NB4 (cell line): ENCODE results near the genes MAGEH1 and SPIN3.

DNA sequence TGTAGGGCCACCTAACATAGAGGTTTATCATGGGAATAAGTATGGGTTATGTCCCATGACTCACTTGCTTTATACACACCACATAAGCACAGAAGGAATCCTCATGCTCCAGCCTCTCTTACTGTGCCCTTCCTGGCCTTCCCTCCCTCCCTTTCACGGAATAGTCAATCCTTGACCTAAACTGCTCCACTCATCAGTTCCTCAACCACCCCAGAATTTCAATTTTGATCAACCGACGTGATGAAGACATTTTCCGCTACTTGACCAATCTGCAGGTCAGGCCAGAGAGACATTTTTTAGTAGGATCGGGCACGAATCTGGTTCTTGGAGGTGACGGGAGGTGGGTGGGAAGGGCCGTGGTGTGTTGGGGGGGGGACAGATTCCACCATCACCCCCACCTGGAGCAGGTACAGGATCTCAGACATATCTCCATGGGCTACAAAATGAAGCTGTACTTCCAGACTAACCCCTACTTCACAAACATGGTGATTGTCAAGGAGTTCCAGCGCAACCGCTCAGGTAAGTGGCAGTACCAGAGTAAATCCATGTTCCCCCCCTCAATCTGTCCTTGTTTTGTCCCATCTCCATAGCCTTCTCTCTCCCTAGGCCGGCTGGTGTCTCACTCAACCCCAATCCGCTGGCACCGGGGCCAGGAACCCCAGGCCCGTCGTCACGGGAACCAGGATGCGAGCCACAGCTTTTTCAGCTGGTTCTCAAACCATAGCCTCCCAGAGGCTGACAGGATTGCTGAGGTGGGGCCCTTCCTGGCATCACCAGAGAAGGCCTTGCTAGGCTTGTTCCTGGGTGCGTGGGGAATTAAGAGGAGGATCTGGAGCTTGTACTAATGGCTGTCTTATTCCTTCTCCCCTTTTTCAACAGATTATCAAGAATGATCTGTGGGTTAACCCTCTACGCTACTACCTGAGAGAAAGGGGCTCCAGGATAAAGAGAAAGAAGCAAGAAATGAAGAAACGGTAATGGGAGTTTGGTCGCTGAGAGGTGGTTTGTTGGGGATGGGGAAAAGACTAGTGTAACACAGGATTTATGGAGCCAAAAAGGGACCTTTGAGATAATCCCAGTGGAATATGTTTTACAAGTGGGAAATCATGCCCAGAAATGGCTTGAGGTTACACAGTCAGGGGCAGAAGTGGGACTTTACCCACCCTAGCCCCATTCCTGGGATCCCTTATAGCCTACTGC lies 2.6 kb downstream of the TSPYL2 start:
- RRBS = no CpG with 5 or more reads among the region's 21 CpGs

- RRBS = no CpG with 5 or more reads among the region's 5 CpGs
Observed at GRCh38 chrX:53188836-53189983, 35.8 kb downstream of the KDM5C start.

- RRBS = no CpG with 5 or more reads among the region's 4 CpGs
Observed at GRCh38 chrX:53280647-53280905, 40.6 kb downstream of the IQSEC2 start.

GRCh38 chrX:53282237-53282835 lies 38.8 kb downstream of the IQSEC2 start:
- RRBS = no CpG with 5 or more reads among the region's 4 CpGs

DNA sequence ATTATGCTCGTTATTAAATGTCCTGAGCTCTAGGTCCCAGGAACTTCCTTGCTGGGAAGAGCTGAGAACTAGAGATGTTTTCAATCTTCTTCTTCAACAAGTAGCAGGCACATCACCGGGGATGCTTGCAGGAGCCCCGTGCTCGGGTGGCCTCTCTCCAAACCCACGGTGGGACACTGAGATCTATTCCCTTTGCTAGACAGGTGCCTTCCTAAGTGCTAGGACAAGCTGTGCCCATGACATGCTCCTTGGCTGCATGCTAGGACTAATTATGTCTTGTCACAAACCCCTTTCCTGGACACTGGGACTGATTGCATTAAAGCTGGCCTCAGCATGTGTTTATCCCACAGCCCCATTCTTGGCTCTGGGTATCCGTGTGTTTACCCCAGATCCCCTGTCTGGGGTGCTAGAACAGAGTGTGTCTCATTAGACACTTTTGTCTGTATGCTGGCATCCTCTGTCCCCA lies 30.8 kb downstream of the IQSEC2 start:
- RRBS = no CpG with 5 or more reads among the region's 6 CpGs

GRCh38 chrX:53564822-53565412 lies 121.6 kb downstream of the HUWE1 start:
- RRBS = no CpG with 5 or more reads among the region's 5 CpGs

DNA sequence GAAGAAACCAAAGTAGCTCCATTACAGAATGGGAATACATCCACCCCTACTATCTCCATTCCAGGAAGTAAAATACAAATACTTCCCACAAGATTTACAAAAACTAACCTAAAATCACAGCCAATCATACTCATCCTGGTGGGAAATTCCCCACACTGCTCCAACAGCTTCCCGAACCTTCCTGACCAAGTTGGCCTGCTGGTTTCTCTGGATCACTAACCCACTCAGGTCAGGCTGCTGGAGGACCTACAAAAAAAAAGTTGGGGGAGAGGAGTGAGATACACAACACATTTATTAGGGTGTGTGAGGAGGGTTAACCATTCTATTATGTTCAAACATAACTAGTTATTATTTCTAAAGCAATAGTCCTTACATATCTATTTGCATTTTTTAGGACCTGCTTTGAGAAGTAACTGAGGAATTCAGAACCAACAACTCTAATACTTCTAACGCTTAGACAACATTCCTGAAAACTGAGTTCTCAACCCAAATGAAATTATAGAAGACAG lies 6.5 kb downstream of the HUWE1 start:
- RRBS = no CpG with 5 or more reads among the region's 2 CpGs

GRCh38 chrX:53714410-53715339 lies 28.2 kb upstream of the HUWE1 start:
- RRBS = no CpG with 5 or more reads among the region's 5 CpGs

- RRBS = no CpG with 5 or more reads among the region's 59 CpGs
Observed at GRCh38 chrX:54358352-54359386, 81.5 kb upstream of the TSR2 start.

GRCh38 chrX:54440552-54441199 lies 472 bp downstream of the TSR2 start:
- RRBS = no CpG with 5 or more reads among the region's 18 CpGs

DNA sequence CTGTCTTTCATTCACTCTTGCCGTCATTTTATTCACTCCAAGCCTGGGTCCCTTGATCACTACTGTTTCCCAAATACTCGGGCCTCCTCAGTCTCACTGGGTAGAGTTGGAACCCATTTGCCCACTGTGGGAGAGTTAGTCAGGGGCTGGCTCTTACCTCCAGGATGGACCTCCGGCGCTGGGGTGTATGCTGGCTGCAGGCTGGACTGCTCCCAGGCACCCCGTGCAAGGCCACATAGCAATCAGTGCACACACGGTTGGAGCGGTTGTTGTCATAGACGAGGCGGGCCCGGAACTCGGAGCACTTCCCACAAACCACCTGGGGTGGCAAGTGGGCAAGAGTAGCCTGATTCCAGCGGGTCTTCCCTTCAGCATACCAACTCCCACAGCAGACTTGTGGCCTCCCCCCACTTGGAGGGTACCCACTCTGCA lies 8.5 kb downstream of the TSR2 start:
- RRBS = no CpG with 5 or more reads among the region's 12 CpGs

- RRBS = no CpG with 5 or more reads among the region's 8 CpGs
Observed at GRCh38 chrX:55008798-55009795, 8.9 kb downstream of the APEX2 start.

- RRBS = no CpG with 5 or more reads among the region's 26 CpGs
Observed at GRCh38 chrX:55451653-55452312, at the start of gene MAGEH1. Gene MAGEH1, plus strand, starts transcription at chrX:55452127.

- RRBS = no CpG with 5 or more reads among the region's 13 CpGs
Observed at GRCh38 chrX:55937316-55938205, 220.0 kb downstream of the RRAGB start.

- RRBS = no CpG with 5 or more reads among the region's 4 CpGs
Observed at GRCh38 chrX:56562914-56563278, 531 bp upstream of the UBQLN2 start.

DNA sequence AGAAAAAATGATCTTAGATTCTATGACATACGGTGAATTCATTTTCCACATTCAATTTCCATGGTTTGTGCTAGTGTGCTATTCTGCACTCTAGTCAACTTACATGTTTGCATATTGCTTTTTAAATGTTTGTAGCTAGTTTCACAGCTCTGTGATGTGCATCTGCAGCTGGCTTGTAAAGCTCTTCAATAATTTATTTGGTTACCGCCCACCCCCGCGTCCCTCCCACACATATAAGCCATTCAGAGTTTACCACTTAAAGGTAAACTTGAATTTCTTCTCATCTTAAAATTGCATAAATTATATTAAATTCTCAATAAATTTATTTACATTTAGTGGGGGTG lies 320 bp upstream of the NBDY start:
- RRBS = no CpG with 5 or more reads among the region's 4 CpGs

- RRBS = no CpG with 5 or more reads among the region's 6 CpGs
Observed at GRCh38 chrX:56762316-56762973, 33.4 kb downstream of the NBDY start.

- RRBS = no CpG with 5 or more reads among the region's 7 CpGs
Observed at GRCh38 chrX:56812487-56813170, 83.6 kb downstream of the NBDY start.

GRCh38 chrX:56817258-56817728 lies 88.2 kb downstream of the NBDY start:
- RRBS = no CpG with 5 or more reads among the region's 5 CpGs

- RRBS = 8% methylated on average over 6 of the region's 54 CpGs
Observed at GRCh38 chrX:56995027-56996359, at the start of gene SPIN3. Gene SPIN3, minus strand, starts transcription at chrX:56995541.